Hematopoietic multipotent progenitor cell (in vitro differentiated cells): ENCODE measurements around the gene TMC3.

DNA sequence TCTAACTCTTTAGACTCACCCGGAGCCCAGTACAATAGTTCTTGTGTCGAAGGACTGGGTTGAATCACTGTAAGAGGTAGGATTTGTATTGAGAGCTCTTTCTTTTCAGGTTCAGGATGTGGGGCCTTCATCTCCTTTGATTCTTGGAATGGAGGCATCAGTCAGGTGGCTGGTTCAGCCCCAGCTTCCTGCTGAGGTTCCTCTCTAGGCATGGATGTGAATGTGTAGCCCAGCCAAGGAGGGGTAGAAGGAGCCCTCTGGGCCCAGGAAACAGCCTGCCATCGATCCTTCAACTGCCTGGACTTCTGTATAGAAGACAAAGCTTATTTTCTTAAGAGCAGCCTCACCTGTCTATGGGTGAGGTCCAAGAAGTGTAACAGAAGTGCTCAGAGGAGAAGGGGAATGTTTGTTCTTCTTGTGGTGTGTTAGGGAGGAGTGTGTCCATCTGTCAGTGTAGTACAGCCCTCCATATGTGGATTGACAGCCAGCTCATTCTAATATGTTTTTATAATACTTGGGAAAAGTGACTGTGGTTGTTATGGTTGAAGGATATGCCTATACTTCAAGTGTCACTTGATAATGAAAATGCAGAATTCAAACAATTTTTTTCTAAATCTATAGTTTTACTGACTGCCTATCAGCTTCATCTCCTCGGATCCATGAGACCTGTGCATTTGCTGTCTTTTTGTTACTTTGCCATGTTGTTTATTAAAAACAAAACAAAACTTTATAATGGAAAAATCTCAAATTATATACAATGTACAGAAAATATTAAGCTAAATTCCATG is 17.3 kb downstream of the ABHD17C start:
- CAGE, long polyA plus RNA: no peak

- CAGE, long polyA plus RNA: no peak
These were observed 56.6 kb downstream of the MESD start for GRCh38 chr15:80932734-80933685.

DNA sequence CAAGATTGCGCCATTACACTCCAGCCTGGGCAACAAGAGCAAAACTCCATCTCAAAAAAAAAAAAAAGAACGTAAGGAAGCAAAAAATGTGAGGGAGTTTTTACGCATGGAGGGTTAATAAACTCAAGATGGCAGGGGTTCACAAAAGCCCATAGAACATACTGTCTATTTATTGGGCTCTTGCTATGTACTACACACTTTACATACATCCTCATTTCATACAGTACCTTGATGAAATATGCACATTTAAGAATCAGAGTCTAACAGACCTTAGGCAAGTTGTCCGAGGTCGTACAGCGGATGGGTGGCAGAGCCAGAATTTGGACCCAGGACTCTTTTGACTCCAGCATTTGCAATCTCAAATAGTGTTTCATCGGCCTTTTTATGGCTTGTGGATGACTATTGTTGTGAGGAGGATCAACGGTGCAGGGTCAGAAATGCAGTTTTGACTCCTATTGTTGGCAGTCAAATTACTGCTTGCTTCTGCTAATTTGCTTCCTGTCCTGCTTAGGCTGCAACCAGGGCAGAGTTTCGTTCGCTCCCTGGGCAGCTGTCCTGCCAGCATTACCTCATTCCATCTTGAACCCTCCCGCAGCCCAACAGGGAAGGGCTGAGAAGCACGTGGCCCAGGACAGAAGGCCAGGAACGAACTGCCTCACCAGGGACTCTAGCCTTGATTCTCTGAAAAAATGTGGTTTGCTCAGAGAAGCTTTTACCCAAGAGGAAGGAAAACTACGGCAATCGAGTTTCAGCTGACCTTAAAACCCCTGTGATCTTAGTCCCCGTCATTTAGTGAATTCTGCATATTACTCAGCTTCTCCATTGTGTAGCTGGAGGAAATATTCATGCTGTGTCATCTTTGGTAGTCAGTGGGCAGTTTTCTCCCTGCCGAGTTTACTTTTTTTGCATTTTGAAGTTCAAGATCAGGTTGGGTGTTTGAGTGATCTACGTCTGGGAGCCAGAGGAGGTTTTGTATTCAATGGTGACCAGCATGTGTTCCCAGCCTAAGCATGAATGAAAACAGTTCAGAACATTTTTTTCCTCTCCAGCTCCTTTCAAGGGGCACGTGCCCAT is 22.7 kb downstream of the TLNRD1 start:
- CAGE, long polyA plus RNA: no peak

DNA sequence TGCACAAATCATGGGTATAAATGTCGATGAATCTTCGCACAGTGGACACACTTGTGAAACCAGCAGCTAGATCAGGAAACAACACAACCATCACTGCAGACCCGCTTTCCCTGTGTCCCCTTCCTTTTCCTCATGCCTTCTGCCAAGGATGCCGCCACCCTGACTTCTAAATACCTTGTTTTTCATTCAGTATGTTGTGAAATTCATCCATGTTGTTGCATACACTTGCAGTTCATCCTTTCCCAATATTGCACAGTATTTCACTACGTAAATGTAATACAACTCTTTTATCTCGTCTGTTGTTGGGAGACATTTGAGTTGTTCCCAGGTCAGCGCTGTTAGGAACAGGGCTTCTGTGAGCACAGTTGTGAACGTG is 24.2 kb downstream of the TLNRD1 start:
- CAGE, long polyA plus RNA: no peak

GRCh38 chr15:81275919-81276214 is 48.1 kb downstream of the STARD5 start:
- CAGE, long polyA plus RNA: no peak

DNA sequence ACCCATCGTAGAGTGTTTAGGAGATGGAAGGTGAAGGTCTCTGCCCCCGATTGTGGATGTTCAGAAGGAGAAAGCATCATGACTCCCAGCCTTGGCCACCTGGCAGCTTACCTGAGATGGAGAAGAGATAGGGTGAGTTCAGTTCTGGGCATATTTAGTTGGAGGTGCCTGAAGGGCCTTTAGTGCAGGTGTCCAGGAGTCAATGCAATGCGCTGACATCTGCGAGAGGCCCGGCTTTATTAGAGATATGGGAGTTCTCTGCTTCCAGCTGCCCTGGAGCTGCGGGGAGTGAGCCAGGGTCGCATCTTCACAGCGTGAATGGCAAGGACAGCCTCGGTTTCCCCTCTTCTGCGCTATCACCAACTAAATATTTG is 727 bp upstream of the STARD5 start:
- CAGE, long polyA plus RNA: no peak

DNA sequence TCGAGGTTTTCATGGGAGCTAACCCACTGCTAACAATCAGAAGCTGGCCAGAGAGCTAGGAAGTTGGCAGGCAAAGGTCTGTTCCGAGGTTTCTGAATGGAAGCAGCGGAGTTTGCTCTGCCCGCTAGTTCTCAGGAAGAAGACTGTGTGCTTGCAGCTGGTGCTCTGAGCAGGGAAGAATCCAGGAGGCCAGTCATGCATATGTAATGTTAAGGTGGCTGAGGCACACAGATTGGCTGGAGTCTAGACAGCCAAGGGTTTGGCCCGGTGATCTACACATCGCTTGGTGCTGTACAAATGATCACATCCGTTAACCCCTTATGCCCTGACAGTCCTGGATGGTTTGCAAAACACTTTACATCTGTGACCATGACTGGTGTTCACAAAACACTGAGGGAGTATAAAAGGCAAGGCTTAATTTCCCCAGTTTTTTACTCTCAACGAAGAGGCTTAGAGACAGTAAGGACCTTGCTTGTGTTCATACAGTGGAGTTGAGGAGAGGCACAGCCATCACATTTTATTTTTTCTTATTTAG is at the start of gene TMC3:
Gene TMC3, minus strand, starts transcription at position 149 of the 535 bp plus-strand sequence.
- CAGE, long polyA plus RNA: no peak

DNA sequence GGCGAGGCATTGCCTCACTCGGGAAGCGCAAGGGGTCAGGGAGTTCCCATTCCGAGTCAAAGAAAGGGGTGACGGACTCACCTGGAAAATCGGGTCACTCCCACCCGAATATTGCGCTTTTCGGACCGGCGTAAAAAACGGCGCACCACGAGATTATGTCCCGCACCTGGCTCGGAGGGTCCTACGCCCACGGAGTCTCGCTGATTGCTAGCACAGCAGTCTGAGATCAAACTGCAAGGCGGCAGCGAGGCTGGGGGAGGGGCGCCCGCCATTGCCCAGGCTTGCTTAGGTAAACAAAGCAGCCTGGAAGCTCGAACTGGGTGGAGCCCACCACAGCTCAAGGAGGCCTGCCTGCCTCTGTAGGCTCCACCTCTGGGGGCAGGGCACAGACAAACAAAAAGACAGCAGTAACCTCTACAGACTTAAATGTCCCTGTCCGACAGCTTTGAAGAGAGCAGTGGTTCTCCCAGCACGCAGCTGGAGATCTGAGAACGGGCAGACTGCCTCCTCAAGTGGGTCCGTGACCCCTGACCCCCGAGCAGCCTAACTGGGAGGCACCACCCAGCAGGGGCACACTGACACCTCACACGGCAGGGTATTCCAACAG is 174.9 kb downstream of the MEX3B start:
- CAGE, long polyA plus RNA: no peak

- CAGE, long polyA plus RNA: no peak
These were observed 25.2 kb downstream of the MEX3B start for GRCh38 chr15:82020579-82021047.

DNA sequence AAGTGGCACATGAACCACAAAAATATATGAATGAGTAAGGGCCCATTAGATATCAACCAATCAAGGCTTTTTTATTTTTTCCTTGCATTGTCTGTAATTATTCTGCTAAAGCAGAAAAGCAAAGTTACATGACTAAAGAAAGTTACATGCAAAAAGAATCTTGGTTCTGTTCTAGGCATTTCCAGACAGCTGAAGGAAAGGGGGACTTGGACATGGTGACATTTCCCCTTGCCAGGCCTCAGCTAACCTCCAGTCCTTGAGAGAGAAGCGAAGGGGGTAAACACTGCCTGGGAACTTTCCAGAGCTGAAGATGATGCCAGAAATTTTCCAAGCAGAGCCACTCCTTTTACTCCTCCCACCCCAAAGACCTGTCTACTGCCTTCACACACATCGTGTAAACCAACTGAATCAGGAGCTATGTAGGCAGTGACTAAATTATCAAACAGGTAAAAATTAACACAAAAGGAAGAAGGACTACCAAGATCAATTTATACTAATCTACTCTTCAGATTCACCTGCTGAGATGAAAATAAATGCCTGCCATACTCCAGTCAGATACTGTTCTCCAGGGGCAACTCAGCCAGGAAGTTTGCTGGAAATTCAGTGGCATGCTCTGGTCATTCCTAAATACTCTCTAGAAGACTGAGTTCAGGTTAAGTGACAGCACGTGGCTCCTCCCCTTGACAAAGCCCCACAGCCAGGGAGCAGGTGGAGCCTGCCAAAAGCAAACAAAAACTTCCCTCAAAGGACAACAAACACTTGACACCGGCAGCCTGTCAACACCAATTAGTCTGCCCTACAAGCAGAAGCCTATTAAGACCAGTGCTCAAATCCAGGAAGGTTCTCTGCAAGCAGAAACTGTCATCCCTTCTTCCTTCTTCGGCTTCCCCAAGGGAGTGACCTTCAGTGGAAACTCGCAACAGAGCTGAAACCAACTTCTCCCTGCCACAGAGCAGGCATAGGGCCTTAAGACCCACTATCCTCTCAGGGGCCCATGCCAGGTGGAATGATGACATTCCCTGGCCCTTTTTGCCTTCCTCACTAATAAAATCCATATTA is 5.2 kb downstream of the MEX3B start:
- CAGE, long polyA plus RNA: no peak

- CAGE, long polyA plus RNA: no peak
These were observed 88.4 kb downstream of the EFL1 start for GRCh38 chr15:82174185-82174443.

DNA sequence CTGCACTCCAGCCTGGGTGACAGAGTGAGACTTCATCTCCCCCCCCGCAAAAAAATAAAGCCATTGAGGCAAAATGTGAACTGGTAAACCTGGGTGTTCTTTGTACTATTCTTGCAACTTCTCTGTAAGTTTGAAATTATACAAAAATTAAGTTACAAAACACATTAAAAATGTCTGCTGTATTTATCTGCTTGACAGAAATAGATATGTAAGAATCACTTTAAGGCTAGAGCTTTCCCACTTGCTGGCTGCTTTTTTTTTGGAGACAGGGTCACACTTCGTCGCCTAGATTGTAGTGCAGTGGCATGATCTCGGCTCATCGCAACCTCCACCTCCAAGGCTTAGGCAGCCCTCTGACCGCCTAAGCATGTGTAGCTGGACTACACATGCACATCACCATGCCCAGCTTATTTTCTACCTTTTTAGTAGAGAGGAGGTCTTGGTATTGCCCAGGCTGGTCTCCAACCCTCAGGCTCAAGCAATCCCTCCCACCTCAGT is 4.7 kb downstream of the RPS17 start:
- CAGE, long polyA plus RNA: no peak

GRCh38 chr15:82849320-82850549 is 40.3 kb downstream of the WHAMM start:
- CAGE, long polyA plus RNA: no peak

DNA sequence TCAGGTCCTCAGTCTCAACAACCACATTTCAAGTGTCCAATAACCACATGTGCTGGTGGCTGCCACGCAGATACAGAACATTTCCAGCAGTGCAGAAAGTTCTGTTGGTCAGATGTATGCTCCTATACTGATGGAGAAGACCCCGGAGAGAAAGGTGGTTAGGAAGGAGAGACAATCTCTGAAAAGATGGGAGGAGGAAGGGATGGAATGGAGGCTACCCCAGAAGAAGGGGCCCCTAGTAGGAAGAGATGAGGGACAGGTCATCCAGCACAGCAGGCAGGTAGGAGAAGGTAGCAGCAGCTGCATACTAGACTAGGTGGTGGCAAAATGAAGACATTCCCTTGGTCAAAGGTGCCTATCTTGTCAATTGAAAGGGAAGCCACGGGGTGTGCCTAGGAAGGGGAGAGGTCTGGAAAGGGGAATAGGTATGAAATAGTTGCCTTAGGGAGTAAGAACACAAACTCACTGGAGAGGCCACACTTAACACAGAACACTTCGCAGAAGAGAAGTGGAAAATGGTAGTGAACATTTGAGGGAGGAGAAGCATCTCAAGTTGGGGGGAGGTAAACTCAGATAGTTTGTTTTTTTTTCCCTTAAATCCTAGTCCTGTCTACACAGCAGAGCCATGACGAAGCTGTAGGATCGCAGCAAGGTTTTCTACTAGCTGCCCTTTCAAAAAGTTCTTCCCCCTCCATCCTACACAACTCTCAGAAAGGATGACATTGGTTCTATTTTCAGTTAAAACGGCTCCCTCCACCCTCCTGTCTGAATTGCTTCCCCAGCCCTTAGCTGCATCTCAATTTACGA is 2.5 kb downstream of the HOMER2 start:
- CAGE, long polyA plus RNA: no peak

- CAGE, long polyA plus RNA: no peak
These were observed 776 bp downstream of the HOMER2 start for GRCh38 chr15:82951805-82952083.

GRCh38 chr15:82971461-82972123 is 14.4 kb upstream of the RAMAC start:
- CAGE, long polyA plus RNA: no peak

GRCh38 chr15:83029683-83030347 is 18.4 kb upstream of the C15orf40 start:
- CAGE, long polyA plus RNA: no peak

DNA sequence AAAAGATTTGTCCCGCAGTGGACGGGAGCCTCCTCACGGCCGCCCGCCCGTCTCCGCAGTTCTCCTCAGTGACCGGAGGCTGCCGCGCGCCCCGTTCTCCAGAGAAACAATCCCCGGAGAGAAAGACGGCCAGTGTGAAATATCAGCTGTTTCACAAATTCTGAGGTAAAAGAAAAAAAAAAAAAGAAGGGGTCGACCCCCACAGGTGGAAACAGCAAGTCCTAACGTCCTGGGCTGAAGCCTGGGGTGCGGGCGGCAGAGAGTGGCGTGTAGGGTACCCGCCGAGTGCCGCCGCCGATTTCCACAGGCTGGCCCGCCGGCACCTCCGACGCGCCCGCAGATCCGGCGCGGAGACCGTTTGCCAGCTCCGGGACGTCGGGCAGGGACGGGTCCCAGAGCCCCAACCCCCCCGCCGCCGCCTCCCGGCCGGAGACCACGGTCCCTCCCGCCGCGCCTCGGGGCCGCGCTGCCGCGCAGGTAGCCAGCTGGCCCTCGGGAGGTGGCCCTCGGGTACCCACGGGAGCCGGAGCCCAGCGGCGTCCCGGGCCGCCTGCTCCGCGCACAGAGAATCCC is 448 bp downstream of the BNC1 start:
- CAGE, long polyA plus RNA: no peak

DNA sequence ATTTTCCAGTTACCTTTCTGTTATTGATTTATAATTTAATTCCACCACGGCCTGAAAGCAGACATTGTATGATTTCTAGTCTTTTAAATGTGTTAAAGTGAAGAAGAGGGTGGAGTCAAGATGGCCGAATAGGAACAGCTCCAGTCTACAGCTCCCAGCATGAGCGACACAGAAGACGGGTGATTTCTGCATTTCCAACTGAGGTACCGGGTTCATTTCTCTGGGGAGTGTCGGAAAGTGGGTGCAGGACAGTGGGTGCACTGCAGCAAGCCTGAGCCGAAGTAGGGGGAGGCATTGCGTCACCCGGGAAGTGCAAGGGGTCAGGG is 193.3 kb upstream of the GOLGA6L4 start:
- CAGE, long polyA plus RNA: no peak

- CAGE, long polyA plus RNA: no peak
These were observed 178.9 kb upstream of the ZSCAN2 start for GRCh38 chr15:84421912-84422355.